Endodermal cell (in vitro differentiated cells): Measurements from ENCODE around the genes HECTD4 and PTPN11.

DNA sequence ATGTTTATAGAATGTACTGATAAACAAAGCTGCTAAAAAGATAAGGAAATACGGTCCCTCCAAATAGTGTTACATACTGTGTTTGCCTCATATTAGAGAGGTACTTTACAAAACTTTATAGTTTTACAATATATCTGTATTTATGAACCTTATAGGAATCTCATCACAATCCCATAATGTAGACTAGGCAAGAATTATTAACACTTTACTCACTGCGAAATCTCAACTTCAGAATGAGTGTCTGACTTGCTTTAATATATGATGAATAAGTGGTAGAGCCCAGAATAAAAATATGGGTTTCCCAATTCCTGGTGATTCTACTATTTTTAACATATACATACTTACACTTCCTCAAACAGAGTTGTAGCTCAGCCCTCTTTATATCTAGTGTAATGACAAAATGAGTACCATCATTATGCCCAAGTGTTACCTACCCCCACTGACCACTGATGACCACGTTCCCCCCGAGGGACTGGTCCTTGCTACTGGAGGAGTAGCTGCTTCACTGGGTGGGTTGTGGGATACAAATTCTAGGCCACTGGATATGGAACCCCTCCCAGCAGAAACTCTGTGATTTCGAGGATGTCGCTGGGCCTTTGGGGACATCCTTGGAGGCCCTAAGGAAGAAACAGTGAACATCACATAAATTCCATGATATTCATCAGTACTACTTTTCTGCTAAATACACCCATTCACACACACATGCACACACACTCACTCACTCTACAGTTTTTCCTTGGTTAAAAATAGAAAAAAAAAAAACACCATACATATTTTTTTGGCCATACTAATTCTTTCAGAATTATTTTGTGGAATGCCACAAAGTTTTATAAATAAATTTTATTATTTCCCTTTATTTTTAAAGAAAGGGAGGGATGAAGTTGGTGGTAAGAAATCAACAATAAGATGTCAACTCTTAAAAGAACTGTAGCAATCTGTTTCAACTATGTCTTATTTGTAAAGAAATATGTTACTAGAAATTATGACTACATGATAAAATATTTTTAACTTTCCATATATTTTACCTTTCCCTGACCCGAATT is 85.9 kb downstream of the ATXN2 start:
- PRO-cap = no peak

GRCh38 chr12:111518013-111518554 is 81.0 kb downstream of the ATXN2 start:
- PRO-cap = no peak

- PRO-cap = no peak
Measured at GRCh38 chr12:111705578-111705939, 19.7 kb downstream of the ACAD10 start.

DNA sequence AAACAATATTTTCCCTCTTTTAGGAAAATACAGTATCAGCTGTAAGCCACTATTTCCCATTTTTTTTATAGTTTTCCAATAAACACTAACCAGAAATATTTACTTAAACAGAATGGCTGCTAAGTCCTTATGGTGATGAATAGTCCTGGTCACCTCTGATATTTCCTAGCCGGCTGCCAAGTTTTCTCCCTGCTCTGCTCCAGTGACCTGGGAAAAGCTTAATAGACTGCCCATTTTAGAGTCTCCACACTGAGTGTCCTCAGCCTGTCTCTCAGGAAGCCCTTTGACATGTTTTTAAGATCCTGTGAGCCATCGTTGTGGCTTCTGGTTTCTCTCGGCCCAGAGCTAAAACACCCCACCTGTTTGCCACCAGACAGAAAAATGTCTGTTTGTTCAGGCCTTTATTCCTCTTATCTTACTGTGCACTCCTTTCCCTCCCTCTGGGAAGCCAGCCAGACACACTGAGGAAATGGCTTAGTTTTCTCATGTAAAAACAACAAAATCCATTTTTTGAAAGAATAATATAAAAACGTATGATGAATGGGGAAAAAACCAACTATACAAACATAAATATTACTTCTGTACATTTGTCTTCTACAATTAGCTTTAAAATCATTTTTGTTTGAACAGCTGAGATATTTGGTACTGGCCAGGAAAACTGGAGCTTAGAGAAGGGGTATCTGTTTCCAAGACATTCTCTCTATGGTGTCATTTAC is 25.4 kb upstream of the ALDH2 start:
- PRO-cap = no peak

DNA sequence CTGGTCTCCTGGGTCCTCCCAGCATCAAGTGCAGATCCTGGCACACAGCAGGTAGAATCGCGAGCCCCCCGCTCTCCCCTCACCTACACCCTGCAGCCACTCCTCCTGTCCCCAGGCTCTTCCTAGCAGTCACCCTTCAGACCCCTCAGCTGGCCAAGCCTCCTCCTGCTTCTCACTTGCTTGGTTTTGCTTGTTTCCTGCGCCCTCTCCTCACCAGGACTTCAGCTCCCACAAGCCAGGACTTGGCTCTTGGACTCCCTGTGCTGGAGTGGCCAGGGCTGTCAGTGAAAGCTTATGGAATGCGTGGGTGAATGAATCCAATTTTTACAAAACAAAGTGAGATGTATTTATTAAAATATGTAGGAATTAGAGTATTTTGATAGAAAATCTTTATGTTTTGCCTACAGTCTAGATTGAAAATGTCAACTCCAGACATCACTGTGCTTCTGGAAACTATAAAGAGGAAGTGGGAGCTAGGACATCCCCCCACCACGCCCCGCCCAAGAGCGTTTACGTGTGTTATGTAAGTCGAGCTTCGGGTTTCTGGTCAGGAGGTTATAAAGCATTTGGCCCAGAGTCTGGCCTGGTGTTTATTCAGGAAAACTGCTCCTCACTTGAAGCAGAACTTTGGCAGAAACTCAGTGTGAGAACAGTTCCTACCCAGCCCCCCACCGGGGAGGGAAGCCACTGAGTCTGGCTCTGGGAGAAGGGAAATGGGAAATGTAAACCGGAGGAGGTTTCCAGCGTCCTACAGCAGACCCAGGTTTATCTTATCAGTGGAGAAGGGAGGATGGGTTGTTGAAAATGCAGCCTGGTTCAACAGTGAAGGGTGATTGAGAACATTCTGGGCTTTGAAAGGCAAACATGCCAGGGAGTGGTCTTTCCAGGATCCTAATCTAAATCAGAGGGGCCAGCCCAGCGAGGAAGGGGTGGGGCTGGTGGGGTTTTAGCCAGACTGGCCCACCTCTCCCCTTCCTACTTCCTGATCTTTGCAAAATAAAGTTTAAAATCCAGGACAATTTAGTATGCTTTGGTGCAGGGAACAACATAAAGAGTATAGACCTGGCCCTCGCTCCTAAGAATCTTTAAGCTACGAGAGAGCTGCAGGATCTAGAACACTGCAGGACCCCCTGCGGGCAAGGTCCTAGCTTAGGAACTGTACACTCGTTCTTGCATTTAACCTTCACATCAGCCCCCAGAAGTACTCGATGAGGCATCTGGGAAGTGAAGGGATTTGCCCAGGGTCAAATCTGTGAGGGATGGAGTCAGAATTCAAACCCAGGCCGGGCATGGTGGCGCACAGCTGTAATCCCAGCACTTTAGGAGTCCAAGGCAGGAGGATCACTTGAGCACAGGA is 8.9 kb downstream of the ALDH2 start:
- PRO-cap = bidirectional peak, plus-strand start at position 836 of the sequence, minus-strand start at position 722 of the sequence

GRCh38 chr12:111791137-111791615 is 24.4 kb downstream of the ALDH2 start:
- PRO-cap = no peak

GRCh38 chr12:111791822-111792773 is 25.4 kb downstream of the ALDH2 start:
- PRO-cap = no peak

- PRO-cap = bidirectional peak, plus-strand start at chr12:111842834, minus-strand start at chr12:111842648; bidirectional peak, plus-strand start at chr12:111843077, minus-strand start at chr12:111843046
Measured at GRCh38 chr12:111842526-111843235, 653 bp downstream of the MAPKAPK5 start.

GRCh38 chr12:111993300-111993583 is 19.7 kb downstream of the TMEM116 start:
- PRO-cap = no peak

DNA sequence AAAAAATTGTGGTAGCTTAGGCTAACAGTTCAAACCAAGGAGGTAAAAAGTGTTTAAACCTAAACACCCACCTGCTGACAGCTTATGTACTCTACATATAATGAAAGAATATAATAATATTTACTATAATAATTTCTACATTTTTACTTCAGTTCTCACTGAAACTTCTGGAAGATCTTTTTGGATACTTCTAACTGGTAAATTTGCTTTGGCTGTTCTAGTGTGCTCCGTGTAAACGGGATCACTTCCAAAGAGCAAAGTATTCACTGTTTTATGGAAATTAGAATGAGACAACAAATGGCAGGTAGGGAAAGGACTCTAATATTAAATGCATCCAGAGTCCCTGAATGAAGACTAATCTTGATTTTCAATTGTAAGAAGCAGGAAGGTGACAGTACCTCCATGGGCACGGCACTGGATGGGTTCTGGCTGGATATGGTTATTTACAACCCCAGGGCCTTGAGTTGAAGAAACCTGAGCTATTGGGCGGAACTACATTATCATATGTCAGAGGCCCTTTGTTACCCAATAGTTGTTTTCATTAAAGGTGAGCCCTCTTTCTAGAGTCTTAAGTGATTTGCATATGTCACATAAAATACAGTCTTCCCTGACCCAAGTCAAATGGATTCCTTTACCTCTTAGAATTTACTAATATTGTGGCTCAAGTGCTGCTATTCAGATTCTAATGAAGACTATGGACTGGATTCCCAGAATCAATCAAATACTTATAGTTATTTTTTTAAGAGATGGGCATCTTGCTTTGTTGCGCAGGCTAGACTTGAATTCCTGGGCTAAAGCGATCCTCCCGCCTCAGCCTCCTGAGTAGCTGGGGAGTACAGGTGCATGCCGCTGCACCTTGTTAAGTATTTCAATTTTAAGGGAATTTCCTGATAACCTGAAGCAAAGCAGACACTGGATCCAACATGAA is 10.7 kb downstream of the ERP29 start:
- PRO-cap = no peak

- PRO-cap = no peak
Measured at GRCh38 chr12:112028500-112029312, 15.5 kb downstream of the ERP29 start.

DNA sequence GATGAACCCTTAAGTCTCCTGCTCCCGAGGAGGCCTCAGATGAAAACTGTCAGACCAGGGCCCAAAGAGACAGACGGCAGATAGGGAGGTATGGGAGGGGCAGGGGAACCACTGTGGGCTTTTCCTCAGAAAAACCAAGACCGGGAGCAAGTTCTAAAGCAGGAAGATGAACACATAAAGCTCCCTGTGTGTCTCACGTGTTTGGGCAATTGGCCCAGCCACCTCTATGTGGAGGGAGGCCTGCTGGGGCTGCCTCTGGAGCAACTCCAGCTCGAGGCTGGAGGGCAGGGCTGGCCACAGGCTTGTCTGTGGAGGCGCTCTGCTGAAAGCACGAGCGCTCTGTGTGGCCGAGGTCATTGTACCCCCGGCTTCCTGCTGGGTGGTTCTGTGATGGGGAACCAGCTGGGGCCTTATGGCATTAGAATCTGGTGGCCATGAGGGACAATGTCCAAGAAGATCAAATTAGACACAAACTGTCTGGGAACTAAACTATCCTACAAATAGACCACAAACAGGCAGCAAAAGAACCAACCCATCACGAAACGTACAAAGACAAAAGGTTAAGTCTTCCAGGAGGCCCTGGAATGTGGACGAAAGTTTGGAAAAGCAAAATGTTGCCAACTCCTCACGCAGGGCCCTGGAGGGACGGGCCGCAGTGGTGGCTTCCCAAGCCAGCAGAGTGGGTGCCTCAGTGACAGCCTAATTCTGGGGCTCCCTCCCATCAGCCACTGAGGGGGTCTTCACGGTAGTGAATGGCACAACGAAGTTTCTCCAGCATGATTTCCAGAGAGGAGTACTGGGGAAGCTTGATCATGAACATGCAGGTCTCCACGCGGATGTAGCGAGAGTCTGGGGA is 36.5 kb downstream of the TRAFD1 start:
- PRO-cap = no peak

- PRO-cap = no peak
Measured at GRCh38 chr12:112162874-112163809, 37.8 kb downstream of the TRAFD1 start.

DNA sequence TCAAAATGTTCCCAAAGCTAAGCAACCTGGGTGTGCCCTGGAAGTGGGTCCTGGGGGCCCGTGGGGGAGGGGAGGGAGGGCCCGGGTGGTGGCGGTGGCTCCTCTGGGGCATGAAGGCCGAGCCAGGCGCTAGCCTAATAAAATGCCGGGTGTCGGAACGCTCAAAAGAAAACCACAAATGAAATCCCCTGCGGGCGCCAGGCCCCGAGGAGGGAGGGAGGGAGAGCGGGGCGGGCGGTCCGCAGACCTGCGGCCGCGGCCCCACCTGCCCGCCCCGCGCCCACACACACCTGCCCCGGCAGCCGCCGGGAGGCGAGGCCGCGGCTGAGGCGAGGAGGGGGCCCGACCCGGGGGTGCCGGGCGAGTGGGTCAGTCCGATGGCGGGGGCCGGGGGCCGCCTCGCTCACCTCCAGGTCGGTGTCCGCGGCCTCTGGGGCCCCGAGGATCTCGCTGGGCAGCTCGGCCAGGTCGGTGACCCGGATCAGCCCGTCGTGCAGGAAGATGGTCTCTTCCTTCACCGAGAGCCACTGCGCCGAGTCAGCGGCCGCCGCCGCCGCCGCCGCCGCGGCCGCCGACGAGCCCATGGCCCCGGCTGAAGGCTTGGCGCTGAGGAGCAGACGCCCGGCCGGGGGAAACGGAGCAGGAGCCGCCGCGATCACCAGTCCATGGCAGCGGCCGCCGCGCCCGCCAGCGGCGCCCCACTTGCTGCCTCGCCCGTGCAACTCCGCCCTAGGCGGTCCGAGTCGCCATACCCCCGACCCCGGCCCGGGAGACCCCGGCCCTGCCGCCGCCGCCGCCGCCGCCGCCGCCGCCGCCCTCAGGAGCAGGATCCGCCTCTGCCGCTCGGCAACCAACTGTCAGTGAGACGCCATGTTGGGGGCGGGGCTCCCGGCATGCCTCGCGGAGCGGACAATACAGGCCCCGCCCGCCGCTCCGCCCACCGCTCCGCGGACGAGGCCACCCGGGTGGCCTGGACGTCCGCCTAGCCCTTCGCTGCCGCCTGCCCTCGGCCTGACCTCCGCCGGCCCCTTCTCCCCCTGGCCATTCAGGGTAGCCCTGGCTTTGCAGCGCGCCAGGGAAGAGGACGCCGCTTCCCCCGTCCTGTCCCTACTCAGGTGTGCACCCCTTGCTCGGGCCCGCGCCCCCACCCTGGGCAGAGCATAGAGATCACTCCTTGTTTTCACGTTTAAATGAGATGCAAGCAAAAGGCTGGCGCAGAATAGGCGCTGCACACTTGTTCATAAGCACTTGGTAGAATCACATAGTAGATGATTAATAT is at the start of gene HECTD4:
Gene HECTD4, minus strand, starts transcription at position 887 of the 1,279 bp plus-strand sequence.
- PRO-cap = bidirectional peak, plus-strand start at position 1,044 of the sequence, minus-strand start at position 867 of the sequence

GRCh38 chr12:112418701-112418869 is 162 bp upstream of the PTPN11 start:
- PRO-cap = bidirectional peak, plus-strand start at chr12:112418947, minus-strand start at chr12:112418835

- PRO-cap = bidirectional peak, plus-strand start at chr12:112418947, minus-strand start at chr12:112418835; bidirectional peak, plus-strand start at chr12:112419554, minus-strand start at chr12:112419600
Measured at GRCh38 chr12:112418870-112419932, at the start of gene PTPN11. PTPN11 (plus strand) TSS chr12:112418947.

GRCh38 chr12:113062582-113063217 is 6.2 kb downstream of the DTX1 start:
- PRO-cap = no peak

DNA sequence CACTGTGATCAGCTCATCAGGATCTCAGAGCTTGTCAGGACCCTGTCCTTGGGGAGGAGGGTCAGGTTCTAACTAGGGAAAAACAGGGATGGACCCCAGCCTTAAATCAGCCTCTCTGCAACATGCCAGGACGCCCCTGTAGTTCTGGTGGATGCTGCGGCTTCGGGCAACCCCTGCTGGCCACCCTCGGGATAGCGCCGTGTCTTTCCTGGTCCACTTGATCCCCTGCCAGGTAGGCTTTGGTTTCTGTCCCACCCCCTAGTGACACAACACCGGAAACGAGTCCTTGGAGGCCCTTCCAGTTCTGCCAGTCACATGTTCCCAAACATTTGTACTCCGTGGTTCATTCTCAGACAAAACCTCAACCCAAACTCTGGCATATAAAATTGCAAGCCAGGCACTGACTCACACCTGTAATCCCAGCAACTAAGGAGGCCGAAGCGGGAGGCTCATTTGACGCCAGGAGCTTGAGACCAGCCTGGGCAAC is 37.2 kb downstream of the RASAL1 start:
- PRO-cap = no peak

GRCh38 chr12:113103675-113104397 is 31.7 kb downstream of the RASAL1 start:
- PRO-cap = unidirectional peak, plus-strand start at chr12:113103976; unidirectional peak, plus-strand start at chr12:113104017; unidirectional peak, minus-strand start at chr12:113104168; unidirectional peak, minus-strand start at chr12:113104212

- PRO-cap = no peak
Measured at GRCh38 chr12:113140739-113141206, 5.2 kb upstream of the RASAL1 start.